Foreskin keratinocyte (primary cell): Measurements from ENCODE around the genes NSG2, MSX2, THOC3 and CLTB.

- RAMPAGE, total RNA = no peak
Measured at GRCh38 chr5:173802587-173803095, 85.5 kb upstream of the CPEB4 start.

DNA sequence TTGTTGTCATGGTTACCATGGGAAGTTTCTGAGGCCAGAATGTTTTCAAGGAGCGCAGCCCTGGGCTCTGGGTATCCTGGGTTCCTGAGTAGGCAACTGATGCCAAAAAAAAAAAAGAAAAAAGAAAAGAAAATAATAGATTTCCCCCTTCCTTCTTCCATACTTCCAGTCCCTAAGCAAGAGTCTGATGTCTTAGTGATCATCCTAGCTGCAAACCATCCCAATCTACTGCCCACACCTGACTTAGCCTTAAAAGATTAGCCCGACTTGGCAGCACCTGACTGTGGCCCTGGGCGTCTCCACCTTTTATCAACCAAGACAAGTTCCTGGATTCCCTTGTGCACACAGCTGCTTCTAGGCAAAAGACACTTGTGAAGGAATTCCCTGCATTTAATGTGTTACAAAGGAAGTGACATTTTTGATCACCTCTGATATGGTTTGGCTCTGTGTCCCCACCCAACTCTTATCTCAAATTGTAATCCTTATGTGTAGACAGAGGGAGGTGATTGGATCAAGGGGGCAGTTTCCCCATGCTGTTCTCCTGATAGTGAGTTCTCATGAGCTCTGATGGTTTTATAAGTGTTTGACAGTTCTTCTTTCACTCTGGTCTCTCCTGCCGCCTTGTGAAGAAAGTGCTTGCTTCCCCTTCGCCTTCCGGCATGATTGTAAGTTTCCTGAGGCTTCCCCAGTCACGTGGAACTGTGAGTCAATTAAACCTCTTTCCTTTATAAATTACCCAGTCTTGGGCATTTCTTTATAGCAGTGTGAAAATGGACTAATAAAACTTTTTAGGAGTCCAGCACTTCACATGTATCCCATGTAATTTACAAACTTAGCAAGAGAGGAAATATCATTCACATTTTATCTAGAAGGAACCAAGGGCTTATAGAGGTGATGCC lies 2.7 kb upstream of the CPEB4 start:
- RAMPAGE, total RNA = no peak

GRCh38 chr5:173969145-173969884 lies 19.7 kb upstream of the C5orf47 start:
- RAMPAGE, total RNA = no peak

GRCh38 chr5:173988459-173989101 lies 390 bp upstream of the C5orf47 start:
- RAMPAGE, total RNA = no peak

- RAMPAGE, total RNA = no peak
Measured at GRCh38 chr5:174045477-174045959, at the start of gene NSG2. Gene NSG2 (plus strand): TSS chr5:174045706.

DNA sequence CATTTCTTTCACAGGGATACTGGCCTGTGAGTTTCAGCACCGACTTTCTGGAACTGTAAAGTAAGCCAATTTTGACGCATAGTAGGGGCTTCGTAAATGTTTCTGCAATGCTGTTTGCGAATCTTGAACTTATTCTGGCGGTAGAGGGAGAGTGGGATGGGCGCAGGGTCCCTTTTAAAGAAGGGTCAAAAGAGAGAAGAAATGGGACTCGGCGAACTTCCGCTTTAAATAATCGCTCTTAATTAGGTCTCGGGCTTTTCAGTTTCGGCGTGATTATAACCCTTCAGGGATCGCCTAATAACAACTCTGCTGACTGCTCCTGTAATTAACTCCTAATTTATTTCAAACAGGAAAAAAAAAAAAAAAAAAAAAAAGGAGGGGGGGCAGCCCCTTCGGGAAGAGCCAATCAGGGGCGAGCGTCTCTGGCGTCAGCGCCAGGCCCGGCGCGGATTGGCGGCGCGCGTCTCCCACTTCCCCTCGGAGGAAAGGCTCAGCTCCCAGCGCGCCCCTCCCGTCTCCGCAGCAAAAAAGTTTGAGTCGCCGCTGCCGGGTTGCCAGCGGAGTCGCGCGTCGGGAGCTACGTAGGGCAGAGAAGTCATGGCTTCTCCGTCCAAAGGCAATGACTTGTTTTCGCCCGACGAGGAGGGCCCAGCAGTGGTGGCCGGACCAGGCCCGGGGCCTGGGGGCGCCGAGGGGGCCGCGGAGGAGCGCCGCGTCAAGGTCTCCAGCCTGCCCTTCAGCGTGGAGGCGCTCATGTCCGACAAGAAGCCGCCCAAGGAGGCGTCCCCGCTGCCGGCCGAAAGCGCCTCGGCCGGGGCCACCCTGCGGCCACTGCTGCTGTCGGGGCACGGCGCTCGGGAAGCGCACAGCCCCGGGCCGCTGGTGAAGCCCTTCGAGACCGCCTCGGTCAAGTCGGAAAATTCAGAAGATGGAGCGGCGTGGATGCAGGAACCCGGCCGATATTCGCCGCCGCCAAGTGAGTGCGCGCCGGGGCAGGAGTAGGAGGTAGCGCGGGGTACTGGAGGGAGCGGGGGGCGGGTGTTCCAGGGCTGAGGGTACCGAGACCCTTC lies at the start of gene MSX2:
MSX2 (plus strand) TSS at position 520 of the 1,070 bp plus-strand sequence.
- RAMPAGE, total RNA = no peak

GRCh38 chr5:174750887-174752205 lies 27.0 kb downstream of the MSX2 start:
- RAMPAGE, total RNA = no peak

GRCh38 chr5:175603992-175604508 lies 53.8 kb upstream of the HRH2 start:
- RAMPAGE, total RNA = no peak

- RAMPAGE, total RNA = no peak
Measured at GRCh38 chr5:175658381-175659123, 681 bp downstream of the HRH2 start.

DNA sequence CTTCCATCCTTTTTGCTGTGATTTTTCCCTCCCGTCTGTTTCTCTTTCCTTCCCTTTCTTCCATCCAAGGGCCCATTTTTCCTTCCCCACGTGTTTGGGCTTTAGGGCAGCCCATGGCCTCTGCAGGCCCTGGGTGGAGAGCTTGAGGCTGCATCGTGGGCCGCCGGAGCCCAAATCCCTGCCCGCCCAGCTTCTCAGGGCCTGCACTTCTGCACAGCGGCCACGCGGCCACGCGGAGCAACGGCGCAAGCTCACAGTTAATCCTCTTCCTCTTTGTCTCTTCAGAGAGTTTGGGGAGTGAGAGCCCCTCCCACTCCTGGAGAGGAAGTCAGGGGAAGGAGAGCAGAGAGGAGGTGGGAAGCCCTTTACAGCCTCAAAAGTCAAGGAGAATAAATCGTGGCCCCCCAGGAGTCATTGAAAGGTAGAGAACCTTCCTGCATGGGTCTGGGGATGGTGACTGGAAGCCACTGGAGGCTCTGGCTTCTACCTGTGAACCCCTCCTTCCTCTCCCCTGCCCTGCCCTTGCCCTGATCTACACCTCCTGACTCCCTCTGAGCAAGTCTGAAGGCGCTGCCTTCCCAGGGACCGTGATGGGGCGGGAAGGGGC lies 33.2 kb downstream of the HRH2 start:
- RAMPAGE, total RNA = no peak

- RAMPAGE, total RNA = start-site peak on the minus strand at chr5:175968232-175968249, 301 and 174 reads in 2 replicates
Measured at GRCh38 chr5:175967737-175968447, at the start of gene THOC3. Gene THOC3 (minus strand): TSS chr5:175968315.

DNA sequence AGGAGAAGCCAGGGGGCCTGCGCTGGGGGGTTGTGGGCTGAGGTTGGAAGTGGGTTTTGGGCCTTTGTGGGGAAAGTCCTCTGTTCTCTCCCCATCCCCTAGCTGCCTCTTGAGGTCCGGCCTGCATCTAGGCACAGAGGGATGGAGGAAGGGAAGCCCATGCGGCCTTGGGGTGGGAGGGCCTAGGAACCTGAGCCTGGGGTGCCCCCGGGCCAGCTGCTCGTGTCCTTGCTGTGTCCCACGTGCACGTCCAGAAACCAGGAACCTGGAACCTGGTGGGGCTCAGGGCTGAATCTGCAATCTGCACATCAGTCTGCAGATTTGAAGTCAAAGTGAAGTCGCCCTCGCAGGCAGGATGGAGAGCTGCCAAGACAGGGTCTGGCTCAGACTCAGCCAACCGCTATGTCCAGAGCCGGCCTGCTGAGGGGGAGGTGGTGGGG lies 103.8 kb upstream of the SIMC1 start:
- RAMPAGE, total RNA = no peak

DNA sequence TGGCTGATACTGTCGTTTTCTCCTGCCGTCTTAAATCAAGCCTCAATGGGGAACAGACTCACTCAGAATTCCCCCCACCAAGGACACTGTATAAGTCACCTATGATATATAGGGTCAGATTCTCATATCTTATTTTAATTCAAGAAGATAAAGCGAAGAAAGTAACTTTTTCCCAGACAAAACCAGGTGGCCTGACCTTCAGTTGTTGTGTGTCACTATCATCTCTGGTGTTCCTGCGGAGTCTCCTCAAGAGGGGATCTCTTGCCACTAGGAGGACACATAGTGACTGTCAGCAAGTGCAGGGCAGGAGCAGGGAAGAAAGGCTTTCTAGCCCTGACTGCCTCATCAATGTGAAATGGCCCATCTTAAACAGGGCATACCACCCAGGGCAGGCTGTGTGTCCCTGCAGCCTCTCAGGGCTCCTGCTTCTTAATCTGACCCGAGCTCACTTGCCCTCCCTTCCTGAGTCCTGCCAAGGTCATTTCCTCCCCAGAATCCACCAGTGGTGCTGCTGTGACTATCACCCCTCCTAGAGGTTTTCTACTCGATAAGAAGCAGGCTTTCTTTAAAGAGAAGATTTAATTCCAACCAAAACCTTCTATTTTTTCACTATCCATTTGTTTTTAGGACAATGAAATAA lies 57.5 kb upstream of the SIMC1 start:
- RAMPAGE, total RNA = no peak

DNA sequence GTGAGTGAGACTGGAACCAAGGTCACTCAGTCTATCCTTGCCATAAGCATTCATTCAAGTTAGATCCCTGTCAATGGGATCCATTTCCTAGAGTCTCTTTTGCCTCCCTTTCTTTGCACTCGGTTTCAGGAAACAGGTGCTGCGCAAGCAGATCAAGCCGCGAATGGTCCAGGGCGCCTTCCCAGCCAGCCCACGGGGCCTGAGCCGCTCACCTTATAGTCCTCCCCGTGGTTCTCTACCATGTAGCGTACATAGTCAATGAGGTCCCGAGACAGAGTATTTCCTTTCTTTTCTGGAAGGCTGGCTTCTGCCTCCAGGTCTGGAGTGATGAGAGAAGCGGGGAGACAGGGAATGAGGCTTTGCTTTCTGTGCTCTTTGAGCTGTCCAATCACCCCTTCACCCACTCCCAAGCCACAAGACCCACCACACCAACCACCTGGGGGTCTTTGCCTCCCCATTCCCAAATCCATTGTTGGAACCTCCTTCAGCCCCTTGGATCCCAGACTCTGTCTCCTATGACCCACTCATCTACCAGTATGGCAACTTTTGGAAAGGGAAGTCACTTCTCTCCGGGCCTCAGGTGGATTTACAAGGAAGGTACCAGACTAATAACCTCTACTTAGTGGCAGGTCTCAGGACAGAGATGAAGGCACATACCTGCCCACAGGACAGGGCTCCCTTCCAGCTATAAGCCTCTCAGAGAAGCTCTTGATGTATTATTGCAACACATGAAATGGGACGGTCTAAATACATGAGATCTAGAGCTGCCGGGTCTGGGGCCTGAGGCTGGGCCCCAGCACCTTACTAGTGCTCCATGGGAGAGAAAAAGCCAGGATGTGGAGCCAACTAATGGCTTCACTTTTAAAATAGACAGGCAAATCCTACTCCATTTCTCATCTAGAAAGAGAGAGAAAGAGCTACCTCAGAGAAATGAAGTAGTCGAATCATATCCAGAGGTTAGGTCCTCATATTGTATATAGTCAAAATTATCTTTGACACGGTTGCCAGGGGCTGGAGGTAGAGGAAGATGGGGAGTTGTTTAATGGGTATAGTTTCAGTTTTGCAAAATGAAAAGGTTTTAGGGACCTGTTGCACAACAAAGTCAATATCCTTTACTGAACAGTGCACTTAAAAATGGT lies 3.0 kb downstream of the NOP16 start:
- RAMPAGE, total RNA = no peak

GRCh38 chr5:176400342-176400985 lies 11.9 kb downstream of the HIGD2A start:
- RAMPAGE, total RNA = no peak

- RAMPAGE, total RNA = no peak
Measured at GRCh38 chr5:176405390-176406330, 10.7 kb downstream of the CLTB start.

DNA sequence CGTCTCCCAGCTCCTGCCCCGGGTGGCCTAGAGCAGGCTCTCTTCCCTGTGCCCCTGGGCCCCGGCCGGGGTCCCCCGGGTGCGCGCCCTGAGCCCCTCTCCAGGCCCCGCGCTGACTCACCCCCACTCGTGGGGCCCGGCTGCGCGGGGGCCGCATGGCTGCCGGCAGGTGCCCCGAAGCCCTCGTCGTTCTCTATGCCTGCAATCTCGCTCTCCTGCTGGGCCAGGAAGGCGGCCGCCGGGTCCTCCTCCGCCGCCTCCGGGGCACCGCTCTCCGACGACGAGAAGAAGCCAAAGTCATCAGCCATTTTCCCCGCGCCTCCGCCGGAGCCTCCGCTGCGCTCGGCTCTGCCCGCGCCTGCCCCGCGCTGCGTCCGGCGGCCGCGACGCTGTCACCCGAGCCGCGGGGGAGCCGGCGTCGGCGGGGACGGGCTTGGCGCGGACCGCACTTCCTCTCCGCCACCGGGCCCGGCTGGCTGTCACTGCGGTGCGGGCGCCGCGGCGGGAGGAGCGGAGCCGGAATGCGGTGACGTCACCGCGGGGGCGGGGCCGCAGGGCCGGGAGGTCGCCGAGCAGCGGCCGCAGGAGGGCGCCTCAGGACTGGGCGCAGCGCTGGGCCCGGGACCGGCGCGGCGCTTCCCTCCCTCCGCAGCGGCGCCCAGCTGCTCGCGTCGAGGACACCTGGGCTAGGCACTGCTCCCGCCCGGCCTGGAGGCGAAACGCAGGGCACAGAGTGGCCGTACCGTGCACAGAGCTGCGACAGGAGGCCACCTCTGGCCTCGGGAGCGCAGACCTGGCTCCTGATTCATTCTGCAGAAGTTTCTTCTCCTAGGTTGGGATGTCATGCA lies at the start of gene CLTB:
CLTB (minus strand) TSS at position 484 of the 848 bp plus-strand sequence.
- RAMPAGE, total RNA = start-site peak on the minus strand centred at position 250 of the sequence, 246 bp wide, 241 and 299 reads in 2 replicates

DNA sequence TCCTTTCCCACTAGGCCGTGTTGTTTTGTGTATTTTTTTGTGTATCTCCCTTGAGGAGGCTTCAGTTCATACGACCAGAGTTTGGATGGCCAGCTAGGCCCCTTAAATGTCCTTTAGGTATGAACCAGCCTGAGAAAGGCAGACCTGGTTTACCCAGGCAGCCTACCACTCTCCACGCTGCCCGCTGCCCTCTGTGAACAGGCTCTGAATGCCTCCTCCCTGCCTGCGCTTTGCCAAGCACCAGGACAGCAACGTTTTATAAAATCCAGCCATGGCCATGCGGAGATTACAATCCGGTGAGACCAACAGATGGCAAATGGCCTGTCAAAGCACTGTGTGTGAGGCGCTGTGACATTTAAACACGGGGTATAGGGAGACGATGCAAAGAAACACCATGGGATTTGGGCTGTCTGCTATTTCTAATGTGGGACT lies 667 bp upstream of the CLTB start:
- RAMPAGE, total RNA = no peak

DNA sequence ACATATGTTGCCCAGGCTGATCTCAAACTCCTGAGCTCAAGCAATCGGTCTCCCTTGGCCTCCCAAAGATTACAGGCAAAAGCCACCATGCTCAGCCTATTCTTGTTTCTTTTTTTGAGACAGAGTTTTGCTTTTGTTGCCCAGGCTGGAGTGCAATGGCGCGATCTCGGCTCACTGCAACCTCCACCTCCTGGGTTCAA lies 13.5 kb downstream of the RNF44 start:
- RAMPAGE, total RNA = no peak

DNA sequence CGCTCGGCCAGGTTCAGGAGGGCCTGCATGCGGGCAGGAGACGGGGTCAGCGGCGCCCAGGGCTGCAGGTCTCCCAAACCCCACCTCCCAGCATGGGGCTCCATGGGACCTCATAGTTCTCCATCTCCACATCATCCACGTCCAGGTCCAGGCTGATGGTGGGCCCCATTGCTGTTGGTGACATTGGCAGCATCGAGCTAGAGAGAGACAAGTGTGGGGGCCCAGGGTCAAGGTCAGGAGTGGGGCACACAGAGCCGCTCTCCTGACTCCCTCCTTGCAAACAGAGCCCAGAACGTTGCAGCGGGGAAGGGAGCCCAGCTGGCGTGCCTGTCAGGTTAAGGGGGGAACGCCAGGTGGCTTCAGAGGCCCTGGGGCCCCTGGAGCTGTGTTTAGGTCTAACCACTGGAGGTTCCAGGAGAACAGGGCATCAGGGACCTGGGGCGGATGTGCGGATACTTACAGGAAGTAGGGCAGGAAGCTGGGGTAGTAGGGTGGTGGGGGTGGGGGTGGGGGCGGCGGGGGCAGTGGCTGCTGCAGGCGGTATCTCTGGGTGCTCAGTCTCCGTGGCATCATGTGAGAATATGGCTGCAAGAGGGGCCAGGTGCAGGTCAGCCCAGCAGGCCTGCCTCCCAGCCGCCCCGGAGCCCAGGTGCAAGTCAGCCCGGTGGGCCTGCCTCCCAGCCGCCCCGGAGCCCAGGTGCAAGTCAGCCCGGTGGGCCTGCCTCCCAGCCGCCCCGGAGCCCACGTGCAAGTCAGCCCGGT lies 7.4 kb downstream of the RNF44 start:
- RAMPAGE, total RNA = no peak